ENCODE measurements around a stretch of chr1.

DNA sequence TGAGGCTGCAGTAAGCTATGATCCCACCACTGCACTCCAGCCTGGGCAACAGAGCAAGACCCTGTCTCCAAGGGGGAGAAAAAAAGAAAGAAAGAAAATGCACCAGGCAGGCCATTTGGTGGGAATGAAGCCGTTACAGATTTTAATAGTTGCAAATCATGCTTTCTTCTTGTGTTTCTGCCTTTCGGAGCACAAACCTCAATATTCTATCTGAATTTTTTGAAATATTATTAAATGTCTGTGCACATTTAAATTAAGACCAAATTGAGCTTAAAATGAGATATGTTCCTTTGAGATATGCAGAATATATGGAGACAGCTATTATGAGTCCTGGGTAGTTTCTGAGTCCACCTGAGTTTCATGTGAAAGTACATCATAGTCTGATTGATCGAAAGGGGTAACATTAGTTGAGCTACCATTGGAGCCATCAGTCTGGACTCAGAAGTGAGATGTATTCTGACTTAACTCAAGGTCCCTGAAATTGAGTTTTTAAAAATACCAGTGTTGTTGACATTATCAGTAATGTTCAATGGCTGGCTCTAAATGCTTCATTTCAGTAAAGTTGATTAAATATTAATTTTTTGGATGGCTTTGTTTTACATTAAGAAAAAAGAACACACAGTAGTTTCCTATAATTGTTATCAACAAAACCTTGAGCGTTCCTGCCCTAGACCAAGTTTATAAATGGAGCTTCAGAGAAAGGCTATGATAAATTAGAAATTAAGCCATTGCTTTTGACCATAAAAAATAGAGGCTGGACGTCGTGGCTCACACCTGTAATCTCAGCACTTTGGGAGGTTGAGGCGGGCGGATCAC lies 61.9 kb downstream of the ZBTB17 start:
- PRO-cap, 3 experiments, result no peak in any of the 3 experiments

- PRO-cap, 3 experiments, result peak in 1 of 3 experiments; most common plus-strand start chr1:16030453 (in 1)
Observed at GRCh38 chr1:16030212-16030550, 8.3 kb downstream of the CLCNKA start.

DNA sequence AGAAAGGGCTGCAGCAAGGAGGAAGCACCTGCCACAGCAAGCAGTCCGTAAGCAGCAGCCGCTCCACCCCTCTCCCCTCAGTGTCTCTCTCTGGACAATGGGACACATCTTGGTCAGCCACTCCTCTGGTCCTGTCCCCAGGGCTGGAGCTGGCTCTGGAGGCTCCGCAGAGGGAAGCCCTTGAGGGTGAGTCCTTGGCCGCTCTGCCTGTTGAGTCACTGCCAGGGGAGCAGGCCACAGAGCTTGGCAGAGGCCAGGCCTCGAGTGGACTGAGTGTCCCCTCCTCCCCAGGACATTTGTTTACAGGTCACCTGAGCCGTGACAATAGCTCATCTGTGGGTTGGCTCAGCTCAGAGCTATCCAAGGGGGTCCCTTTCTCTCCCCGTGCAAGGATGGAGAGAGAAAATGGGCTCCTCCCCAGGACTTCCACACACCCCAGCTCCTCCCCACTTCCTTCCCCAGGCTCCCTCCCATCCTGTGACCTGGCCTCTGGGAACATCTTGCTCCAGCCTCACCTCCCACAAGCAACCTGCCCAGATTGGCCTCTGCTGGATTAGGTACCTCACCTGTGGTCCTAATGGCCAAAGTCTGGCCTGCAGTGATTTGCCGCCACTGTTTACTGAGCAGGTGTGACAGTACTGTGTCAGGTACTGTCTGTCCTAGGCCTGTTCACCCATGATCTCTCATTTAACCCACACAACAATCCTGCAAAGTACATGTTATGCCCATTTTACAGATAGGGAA lies 4.9 kb downstream of the FAM131C start:
- PRO-cap, 3 experiments, result no peak in any of the 3 experiments

DNA sequence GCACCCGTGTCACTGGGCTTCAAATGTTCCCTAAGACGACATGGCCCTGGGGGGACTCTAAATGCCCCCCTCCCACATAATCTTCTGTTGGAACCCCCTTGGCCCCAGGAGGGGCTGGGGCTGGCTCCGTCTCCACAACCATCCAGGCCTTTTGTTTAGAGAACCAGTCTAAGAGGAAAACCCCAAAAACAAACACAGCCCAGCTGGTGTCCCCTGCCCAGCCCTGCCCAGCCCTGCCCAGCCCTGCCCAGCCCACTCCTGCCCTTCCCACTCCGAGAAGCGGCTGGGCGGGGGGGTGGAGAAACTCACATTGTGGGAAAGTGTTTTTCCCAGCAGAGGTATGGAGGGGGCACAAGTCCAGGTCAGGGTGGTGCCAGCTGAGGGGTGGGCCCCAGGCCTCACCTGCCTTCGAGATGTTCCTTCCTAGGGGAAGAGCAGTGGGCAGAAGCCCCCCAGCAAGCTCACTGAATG lies 10.0 kb upstream of the FAM131C start:
- PRO-cap, 3 experiments, result no peak in any of the 3 experiments

DNA sequence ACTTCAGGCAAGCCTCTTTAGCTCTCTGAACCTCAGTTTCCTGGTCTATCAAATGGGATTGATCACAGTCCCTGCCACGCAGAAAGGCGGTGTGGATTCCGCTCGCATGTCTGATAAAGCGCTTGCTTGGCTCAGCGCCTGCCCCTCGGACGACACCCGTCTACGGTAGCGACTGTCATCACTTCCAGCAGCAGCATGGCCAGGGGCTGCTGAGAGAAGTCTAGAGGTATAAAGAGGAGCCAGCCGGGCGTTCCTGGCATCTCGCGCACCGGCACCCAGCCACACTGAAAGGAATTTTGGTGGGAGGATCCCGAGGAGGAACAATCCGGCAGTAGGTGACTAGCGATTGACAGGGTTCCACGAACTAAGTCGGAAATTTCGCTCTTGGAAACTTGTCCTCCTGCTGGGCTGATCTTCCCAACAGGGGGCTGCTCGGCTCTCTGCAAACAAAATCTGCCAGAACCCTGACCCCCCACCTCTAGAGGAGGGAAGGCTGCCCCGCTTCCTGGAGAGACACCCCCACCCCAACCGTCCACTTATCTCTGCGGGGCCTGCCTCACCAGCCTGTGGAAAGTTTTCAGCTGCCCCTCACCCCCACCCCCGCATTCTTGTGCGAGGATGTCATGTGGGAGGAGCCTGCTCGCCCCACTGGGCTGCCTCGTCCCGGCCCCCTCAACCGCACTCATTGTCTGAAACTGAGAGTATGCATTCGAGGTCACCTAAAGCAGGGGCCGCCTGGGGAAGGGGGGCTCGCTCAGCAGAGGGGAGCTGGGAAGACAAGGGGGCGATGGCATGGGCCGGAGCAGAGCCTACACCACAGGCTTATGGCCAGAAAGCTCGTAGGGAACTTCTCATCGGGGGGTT lies 9.8 kb downstream of the EPHA2 start:
- PRO-cap, 3 experiments, result no peak in any of the 3 experiments

GRCh38 chr1:16207375-16208058 lies 4.9 kb downstream of the ARHGEF19 start:
- PRO-cap, 3 experiments, result no peak in any of the 3 experiments

DNA sequence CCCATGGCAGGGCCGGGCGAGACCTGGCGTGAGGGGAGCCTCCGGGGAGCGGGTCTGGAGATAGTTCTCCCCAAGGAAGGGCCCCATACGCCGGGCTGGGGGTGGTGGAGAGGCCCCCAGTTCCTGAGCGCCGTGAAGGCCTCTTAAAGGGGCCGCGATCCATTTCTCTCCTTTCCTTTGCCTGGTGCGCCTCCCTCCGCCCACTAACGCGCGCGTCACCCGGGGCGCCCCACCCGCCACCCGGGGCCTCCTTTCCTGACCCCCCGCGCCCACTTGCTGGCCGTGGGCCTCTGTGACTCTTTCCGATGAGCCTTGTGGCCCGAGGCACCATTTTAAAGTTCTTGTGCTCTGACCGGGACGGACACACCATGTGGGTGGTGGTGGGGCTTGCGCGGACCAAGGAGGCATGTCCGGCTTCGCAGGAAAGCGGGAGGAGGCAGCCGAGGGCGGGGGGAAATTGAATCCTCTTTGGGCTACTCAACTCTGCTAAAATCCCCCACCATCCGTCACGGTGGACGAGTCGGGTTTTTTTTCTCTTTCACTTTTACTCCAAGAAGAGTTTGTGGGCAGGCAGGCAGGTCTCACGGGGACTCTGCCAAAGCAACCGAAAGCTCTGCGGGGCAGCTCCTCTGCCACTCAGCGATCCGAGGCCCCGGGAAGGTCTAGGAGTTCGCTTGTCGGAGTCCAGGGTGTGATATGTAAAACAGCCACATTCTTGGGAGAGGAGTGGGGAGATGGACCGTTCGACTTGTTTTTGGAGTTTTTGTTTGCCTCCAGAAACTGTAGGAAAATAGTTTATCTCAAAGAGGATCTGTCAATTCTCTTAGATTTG lies 501 bp downstream of the SZRD1 start:
- PRO-cap, 3 experiments, result peak in 3 of 3 experiments; most common plus-strand start position 276 of the sequence (in 3); most common minus-strand start position 145 of the sequence (in 2)

DNA sequence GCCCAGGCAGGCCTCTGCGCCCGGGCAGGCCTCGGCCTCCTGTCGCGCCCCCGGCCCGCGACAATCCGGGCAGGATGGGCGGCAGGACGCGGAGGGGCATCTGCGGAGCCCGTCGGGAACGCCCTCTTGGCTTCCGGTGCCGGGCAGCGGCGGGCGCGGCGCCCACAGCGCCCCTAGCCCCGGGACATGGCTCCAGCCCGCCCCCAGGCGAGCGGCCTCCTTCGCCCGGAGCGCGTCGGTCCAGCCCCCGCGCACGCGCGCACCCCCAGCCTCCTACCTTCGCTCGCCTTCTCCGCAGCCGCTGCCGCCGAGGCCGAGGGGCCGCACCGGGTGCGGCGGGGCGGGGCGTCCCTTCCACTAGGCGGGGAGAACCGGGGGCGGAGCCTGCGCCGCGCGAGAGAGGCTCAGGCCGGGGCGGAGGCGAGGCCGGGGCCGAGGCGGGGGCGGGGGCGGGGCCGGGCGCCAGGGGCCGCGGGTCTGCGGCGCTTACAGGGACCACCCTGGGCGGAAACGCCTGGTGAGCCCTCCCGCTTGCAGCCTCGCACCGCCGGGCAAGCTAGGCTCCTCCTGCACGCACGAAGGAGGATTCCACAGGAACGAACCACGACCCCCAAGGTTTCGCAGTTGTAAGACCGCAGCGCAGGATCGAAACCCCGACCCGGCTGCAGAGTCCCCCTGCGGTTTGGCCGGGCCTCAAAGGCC lies 58.6 kb downstream of the NECAP2 start:
- PRO-cap, 3 experiments, result peak in 2 of 3 experiments; most common plus-strand start position 396 of the sequence (in 1); most common minus-strand start position 222 of the sequence (in 1)

- PRO-cap, 3 experiments, result peak in 2 of 3 experiments; most common plus-strand start chr1:16514688 (in 1); most common minus-strand start chr1:16514025 (in 1)
Observed at GRCh38 chr1:16513949-16514951, 73.7 kb downstream of the NECAP2 start.

DNA sequence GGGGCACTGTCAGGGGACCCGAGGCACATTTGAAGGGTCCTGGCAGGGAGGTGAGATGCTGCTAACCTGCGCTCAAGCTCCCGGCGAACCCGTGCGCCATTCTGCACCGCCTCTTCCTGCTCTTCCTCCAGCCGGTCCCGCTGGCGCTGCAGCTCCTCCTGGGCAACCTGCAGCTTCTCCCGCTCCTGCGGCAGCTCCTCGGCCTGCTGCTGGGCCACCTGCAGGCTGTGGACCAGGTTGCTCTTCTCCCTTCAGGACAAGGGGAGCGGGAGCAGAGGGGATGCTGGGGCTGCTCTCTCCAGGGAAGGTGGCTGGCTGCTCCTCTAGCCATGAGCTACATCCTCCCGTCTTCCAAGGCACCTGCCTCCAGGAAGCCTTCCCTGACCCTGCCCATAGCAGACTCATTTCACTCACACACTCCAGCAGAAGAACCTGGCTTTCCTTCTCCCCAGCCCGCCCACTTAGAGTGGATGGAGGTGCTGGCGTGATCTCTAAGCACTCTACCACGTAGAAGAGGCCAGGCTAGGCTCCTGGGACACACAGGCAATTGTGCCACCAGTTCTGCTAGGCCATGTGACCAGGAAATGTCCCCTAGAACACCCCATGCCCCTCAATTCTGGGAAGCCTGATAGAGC lies 188.0 kb downstream of the NECAP2 start:
- PRO-cap, 3 experiments, result no peak in any of the 3 experiments

- PRO-cap, 3 experiments, result no peak in any of the 3 experiments
Observed at GRCh38 chr1:16643932-16644468, 203.5 kb downstream of the NECAP2 start.

GRCh38 chr1:16699180-16700016 lies 222.3 kb upstream of the CROCC start:
- PRO-cap, 3 experiments, result no peak in any of the 3 experiments

DNA sequence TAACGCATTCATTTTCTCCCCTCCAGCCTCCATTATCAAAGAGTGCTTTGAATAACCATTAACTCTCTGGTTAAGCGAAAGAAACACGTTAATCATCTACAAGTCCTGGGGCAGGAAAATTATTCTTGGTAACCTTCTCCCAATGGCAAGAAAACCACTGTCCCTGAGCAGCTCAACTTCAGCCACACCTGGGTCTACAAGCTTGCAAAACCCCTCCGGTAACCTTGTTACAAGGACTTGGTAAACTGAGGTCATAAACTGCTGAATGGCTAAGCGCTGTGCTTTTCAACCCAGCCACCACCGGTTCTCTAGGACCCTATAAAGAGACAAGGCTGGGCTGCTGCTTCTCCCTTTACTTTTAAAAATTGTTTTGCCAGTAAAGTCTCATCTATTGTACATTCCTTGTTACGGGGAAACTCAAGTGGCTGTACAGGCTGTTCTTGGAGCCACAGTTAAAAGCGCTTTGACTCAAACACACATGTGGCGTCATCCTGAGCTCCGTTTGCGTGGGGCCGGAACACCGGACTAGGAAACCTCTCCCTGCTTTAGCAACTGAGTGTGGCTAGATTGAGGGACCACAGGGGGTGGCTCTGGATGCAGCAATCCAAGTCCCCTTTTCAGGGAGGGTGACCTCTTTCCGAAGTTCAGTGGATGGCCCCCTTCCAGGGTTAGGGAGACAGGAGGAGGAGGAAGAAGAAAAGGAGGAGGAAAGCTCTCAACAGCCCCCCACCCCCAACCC lies 156.6 kb upstream of the CROCC start:
- PRO-cap, 3 experiments, result no peak in any of the 3 experiments

DNA sequence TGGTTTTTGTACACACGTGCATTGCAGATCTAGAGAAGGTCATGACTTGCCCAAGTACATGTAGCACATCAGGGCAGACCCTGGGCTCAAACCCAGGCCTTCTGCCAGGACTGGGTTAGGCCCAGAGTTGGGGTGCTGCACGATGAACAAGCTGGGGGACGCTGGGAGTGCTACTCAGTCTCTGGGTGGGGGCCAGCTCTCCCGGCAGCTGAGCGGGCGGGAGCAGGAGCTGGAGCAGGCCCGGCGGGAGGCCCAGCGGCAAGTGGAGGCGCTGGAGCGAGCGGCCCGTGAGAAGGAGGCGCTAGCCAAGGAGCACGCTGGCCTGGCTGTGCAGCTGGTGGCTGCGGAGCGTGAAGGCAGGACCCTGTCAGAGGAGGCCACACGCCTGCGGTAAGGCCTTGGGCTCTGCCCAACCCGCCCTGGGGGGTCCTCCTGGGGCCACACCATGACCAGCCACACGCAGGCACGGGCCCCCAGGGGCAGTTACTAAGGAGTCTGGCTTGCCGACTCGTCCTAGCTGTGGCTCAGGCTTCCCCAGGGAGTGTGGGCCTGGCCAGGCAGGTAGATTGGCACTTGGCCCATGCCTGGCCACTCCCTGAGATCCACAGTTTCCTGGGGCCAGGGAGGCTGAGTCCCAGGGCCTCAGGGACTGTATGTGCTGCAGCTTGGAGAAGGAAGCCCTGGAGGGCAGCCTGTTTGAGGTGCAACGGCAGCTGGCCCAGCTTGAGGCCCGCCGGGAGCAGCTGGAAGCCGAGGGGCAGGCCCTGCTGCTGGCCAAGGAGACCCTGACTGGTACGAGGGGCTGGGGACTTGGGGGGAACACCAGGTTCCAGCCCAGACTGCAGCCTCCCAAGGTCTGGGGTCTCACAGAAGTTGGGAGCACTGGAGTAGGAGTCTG lies 26.7 kb downstream of the CROCC start:
- PRO-cap, 3 experiments, result peak in 3 of 3 experiments; most common plus-strand start position 637 of the sequence (in 1); most common minus-strand start position 526 of the sequence (in 3)

DNA sequence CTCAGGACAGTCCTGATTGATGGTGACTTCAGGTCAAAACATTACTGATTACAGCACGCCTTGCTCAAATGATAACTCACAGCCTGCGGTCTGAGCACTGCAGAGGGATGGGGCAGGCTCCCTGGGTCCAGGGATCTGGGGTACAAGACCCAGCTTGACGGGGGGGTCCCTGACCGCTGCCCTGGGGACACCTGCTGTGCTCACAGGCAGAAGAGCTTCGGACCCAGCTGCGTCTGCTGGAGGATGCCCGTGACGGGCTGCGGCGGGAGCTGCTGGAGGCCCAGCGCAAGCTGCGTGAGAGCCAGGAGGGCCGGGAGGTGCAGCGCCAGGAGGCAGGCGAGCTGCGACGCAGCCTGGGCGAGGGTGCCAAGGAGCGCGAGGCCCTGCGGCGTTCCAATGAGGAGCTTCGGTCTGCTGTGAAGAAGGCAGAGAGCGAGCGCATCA lies 25.3 kb downstream of the MFAP2 start:
- PRO-cap, 3 experiments, result no peak in any of the 3 experiments

DNA sequence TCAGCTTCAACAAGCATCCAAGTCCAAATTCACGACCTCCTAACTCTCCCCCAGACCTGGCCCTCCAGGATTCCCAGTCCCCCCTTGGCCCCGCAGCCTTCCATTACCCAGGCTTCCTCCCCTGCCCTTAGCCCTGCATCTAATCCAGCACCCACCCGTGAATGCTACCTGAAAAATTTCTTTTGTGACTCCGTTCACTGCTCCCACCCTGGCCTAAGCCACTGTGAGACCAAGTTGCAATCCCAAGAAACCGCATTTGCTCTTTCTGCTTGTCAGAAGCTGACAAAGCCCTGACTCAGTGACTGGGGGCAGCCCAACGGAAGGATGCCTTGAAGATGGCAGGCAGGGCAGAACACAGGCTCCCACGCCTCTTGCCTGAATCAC lies 918 bp upstream of the MFAP2 start:
- PRO-cap, 3 experiments, result no peak in any of the 3 experiments

DNA sequence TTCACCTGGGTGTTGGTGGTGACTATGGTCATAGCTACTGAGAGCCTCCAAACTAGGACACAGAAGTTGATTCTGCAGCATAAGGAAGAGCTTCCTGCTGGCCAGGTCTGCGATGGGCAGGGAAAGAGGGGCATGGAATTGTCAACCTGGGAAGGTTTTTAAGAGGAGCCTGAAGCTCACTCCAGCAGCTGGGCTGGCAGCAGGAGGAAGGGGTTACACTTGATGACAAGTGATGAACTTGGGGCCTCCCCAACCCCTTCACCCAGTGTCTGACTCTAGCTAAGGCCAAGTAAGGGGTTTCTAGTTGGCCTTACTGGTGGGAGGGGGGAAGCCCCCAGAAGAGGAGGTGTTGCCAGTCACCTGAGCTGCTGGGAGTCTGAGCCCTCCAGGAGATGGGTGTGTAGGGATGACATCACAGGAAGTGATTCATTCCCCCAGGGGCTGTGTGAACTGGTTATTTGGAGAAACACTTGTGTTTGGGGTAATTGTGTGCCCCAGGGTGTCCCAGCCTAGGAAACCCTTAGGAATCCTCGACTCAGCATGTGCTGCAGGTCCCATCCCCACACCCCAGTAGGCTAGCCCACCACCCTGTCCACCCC lies 3.0 kb downstream of the PADI1 start:
- PRO-cap, 3 experiments, result no peak in any of the 3 experiments

GRCh38 chr1:17412678-17413724 lies 26.5 kb downstream of the RCC2 start:
- PRO-cap, 3 experiments, result no peak in any of the 3 experiments

GRCh38 chr1:17416996-17417612 lies 22.4 kb downstream of the RCC2 start:
- PRO-cap, 3 experiments, result no peak in any of the 3 experiments

DNA sequence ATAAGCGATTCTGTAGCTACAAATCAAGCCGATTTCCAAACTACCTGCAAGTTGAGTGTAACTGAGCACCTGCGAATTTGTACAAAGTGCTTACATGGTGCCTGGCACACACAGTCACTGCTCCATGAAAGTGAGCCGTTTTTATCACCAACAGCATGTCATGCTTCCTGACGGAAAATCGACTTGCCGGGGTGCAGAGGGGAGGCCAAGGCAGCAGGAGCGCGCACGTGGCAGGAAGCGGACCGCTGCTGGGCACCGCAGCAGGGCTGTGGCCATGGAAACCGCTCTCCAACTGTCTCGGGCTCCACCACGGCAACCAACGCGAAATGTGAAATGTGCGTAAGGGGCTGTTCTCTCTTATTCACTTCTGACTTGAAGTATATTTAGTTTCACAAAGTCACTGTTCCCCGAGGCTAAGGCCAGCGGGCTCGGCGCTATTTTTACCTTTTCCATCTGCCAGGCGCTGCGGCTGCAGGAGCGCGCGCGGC lies 19.9 kb downstream of the RCC2 start:
- PRO-cap, 3 experiments, result no peak in any of the 3 experiments